Paraaortic lymph node (tissue), 1 donor: ENCODE results near the gene GALNTL6.

DNA sequence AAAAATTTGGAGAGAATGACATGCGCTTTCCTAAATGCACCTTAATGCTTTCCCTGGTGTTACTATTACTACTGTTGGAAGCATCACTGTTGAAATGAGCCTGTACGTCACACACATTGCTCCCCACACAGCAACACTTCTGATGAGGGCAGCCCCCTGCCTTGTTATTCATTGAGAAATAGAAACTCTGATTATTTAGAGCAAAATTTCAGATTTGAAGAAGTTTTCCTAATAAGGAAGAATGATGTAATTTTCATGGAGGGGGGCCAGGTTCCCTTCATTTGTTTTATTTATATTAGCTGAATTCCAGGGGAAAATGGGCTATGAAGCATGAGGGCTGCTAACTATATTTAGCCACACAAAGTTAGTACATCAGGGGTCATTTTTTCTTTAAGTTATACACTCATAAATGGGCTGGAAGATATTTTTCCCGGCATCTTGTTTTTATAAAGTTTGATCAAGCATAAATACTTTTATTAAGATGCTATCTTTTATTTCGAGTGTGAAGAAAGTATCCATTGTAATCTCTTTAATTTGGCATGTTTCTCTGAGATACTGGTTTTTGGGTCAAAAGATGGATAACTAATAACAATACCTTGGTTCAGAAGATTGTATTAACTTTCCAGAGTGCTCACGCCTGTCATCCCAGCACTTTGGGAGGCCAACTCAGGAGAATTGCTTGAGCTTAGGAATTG is 152.0 kb downstream of the CBR4 start:
- PRO-cap = bidirectional peak, plus-strand start at position 319 of the sequence, minus-strand start at position 170 of the sequence

DNA sequence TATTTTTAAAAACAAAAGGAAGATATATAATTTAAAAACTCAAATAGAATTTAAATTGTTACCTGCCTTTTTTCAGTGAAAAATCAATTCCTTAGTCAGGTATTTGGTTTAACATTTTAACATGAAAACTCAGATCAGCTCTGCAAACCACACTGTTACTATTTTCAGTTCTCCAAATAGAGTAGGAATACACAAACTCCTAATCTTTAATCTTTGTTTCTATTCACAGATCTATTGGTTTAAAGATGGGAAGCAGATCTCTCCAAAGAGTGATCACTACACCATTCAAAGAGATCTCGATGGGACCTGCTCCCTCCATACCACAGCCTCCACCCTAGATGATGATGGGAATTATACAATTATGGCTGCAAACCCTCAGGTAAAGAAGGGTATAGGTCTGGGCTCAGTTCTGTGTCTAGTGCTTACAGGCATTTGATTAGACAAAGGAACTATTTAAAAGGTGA is 106.5 kb downstream of the CBR4 start:
- PRO-cap = no peak

DNA sequence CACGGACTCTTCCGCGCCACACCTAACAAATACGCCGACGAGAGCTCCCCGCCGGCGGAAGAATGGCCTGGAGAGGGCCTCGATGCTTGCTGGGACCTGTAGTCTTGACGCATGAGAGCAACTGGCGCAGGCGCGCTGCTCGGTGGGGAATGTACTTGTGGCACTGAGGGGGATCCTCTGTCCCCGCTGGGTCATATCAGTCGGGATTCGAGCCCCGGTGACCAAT is 173 bp upstream of the CBR4 start:
- PRO-cap = bidirectional peak, plus-strand start at position 101 of the sequence, minus-strand start outside the sequence

DNA sequence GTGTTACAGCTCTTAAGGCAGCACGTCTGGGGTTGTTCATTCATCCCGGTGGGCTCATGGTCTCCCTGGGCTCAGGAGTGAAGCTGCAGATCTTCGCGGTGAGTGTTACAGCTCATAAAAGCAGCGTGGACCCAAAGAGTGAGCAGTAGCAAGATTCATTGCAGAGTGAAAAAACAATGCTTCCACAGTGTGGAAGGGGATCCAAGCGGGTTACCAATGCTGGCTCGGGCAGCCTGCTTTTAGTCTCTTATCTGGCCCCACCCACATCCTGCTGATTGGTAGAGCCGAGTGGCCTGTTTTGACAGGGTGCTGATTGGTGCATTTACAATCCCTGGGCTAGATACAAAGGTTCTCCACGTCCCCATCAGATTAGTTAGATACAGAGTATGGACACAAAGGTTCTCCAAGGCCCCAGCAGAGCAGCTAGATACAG is 24.9 kb upstream of the CBR4 start:
- PRO-cap = no peak

DNA sequence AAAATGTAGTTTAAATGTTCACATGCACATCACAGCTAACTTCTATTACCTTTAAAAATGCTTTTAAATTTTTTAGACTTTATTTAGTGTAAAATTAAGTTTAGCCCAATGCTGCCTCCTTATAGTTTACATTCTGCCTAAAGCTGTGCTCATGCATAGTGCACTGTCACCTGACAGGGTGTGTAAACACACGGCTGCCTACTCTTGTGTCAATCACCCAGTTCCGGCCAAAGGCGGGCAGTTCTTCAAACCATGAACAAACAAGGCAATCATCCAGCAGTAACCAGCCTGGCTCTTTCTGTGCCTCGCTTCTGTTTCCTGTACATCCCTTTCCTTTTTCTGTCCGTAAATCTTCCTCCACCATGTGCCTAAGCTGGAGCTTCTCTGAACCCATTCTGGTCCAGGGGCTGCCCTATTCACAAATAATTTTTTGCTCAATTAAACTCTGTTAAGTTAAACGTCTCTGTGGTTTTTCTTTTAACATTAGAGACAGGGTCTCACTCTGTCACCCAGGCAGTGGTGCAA is 60.8 kb upstream of the CBR4 start:
- PRO-cap = no peak

DNA sequence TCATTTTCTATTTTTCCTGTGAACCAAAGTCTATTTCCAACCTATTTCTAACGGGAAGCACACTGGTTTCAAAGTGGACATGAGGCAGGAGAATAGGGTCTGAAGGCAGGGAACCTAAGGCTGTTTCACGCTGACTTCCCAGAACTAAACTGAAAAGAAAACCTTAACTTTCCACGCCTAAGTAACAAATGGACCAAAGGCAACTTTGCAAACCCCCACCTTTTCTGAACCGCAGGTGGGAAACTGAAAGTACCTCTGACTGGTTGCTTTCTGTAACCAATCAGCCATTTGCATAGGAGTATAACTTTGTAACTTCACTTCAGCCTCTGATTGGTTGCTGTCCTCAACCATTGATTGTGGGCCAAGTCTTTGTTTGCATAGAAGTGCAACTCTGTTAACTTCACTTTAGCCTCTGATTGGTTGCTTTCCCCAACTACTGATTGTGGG is 121.4 kb upstream of the CBR4 start:
- PRO-cap = no peak

DNA sequence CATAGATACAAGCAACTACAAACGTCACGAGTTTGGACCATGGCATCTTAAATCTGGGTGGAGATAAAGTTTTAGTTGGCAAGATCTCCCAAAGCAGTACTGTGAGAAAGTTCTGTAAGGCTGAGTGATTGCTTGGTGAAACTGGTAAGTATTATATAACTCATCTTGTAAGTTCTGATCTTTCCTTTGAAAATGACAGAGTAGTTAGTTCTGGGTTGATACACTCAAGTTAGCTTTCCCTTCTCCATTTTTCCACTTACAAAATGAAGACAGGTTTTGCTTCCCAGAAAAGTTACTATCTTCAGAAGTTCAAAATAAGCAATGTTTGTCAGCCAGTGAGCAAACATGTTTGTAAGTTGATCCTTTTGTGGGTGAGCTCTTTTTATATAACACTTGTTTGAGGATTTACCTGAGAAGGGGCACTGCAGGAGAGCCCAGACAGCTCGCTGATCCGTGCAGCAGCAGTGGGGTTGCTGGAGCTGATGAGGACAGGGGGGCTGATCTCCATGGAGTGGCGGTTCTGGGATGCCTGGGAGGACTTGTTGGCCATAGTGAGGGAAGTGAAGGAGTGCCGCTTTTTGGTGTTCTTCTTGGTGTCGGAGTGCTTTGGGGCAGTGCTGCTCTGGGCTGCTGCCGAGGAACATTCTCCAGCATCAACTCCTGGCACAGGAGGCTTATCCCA is 126.0 kb upstream of the CBR4 start:
- PRO-cap = no peak

DNA sequence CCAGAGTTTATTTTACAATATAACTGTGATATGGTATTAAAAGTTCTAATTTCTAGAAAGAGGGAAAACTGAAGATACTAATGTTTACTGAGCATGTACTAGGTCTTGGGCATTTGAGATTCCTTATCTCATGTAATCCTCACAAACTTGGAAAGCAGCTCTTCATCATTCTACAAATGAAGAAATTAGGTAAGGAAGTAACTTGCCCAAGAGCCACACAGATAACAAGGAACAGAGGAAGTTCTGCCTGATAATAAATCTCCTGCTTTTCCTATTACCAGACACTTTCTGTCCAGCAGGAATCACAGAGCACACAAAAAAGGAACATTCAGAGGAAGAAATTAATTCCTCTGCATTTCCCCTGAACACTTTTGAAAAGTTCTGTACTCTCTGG is 13.9 kb downstream of the SH3RF1 start:
- PRO-cap = no peak

DNA sequence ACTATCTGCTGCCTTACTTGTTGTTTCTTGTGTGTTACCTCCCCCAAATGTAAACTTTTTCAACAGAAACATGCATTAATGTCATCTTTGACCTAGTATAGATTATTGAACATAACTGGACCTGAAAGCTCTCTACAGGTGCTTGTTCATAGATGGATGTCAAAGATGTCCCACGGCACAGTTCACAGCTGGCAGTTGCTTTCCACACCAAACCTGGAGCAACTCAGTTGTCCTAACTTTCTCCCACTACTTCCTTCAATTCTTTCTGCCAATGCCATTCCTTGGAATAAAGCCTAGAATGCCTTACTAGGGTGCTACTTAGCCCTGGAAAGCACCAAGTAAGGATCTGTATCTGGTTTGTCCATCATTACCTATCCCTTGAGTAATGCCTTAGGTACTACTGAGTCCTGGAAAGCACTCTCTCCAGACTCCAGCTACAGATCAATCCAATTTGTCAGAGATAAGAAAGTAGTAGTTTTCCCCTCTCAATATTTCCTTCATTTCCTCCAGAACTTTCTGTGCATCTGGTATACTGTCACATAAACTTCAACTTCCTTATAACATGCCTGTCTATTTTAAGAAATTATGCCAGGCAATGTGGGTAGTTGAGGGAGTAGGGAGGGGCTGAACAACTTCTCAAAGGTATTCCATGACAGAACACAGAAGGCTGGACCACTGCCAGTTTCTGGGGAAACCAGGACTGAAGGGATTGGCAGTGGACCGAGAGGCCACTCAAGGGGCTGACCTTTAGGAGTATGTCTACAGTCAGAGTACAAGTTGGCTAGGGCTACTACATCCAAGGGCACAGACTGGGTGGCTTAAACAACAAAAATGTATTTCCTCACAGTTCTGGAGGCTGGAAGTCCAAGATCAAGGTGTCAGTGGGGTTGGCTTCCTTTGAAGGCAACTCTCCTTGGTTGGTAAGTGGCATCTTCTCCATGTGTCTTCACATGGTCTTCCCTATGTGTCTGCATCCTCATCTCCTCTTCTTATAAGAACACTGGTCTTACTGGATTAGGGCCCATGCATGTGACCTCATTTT is 7.1 kb downstream of the SH3RF1 start:
- PRO-cap = no peak

DNA sequence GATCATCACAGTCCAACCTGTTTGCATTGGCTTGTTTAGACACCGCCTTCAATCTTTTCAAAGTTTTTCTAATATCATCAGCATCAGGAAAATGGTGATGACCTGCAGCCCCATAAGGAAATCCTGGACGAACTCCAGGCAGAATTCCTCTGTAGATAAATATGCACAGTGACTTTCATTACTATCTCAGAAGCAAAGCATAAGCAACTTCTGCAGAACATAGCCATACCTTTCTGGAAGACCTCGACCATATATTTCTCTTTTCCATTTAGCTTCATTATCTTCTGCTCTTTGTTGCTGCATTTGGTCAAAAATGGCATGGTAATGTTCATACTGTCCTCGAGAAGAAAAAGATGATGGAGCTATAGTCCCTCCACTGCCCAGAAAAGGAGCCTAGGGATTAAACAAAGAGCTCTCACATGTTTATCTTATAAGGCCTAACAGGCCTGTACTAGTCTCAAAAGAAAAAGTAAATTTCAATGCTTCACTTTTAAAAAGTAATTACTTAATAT is 56.6 kb downstream of the NEK1 start:
- PRO-cap = no peak

GRCh38 chr4:169613003-169613847 is 842 bp upstream of the NEK1 start:
- PRO-cap = no peak

DNA sequence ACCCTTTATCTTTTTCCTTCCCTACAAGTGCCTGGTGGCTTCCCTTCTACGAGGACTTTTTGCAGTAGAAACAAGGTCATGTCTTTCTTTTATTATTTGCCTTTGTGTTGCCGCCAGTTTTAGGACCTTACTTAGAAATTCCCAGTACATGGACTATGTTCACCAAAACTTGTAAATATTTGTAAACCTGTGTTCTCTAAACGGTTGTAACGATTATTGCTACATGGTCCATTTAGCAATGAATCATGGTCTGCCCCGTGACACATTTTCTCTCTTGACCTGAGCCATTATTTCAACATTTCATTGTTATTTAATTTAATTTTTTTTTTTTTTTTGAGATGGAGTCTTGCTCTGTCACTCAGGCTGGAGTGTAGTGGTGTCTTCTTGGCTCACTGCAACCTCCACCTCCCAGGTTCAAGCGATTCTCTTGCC is 110.6 kb downstream of the MFAP3L start:
- PRO-cap = no peak

DNA sequence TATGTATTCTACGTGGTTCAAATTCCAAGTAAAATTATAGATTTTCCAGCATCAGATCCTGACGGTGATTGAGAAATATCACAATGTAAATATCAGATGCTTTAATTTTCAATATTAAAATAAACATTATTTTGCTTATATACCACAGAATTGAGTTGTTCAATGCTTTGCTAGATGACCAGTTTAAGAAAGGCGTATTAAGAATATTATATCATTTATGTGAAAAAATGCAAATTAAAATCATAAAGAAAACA is 733.2 kb upstream of the GALNTL6 start:
- PRO-cap = no peak

DNA sequence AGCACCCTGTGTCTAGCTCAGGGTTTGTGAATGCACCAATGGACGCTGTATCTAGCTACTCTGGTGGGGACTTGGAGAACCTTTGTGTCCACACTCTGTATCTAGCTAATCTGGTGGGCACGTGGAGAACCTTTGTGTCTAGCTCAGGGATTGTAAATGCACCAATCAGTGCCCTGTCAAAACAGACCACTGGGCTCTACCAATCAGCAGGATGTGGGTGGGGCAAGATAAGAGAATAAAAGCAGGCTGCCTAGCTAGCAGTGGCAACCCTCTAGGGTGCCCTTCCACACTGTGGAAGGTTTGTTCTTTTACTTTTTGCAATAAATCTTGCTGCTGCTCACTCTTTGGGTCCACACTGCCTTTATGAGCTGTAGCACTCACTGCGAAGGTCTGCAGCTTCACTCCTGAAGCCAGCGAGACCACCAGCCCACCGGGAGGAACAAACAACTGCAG is 514.3 kb upstream of the GALNTL6 start:
- PRO-cap = no peak

GRCh38 chr4:171813169-171813611 is at the start of gene GALNTL6:
Gene GALNTL6, plus strand, starts transcription at chr4:171813404.
- PRO-cap = no peak

DNA sequence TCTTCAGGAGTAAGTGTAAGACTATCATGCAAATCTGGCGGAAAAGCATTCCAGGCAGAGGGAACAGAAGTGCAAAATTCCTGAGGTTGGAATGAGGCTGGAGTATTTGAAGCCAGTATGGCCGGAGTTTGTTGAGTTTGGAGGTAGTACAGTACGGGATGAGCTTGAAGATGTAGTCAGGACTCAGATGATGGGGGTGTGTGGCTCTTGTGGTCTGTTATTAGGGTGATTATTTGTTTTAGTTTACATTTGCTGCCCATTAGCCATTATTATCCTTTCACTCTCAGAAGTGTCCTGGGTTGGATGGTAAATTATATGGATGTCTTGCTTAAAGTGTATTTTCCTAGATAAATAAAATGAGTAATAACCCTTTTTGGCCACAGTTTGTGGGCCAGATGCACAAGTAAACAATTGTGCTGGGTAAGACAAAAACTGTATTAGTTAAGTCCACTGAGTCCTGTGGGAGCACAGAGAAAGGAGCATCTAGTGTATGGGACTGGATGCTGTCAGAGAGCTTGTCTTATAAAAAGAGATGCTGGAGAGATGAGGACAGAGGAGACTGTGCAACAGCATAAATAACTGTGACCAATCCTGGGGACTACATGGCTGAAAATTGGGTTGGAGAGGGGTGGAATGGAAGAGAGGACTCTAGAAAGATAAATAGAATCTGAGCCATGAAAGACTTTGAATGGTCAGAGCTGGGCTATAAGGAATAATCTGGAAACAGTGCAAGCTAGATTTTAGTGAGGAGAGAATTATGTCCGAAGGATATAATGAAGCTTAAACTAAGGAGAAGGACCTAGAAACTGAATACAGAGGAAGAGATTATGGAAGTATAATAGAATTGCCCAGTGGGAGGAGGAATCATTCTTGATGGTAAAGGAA is 7.8 kb downstream of the GALNT7 start:
- PRO-cap = no peak

- PRO-cap = no peak
Observed at GRCh38 chr4:173331412-173332581, 2.4 kb downstream of the HMGB2 start.

GRCh38 chr4:173333262-173334128 is 663 bp downstream of the HMGB2 start:
- PRO-cap = bidirectional peak, plus-strand start at chr4:173334091, minus-strand start at chr4:173333769

DNA sequence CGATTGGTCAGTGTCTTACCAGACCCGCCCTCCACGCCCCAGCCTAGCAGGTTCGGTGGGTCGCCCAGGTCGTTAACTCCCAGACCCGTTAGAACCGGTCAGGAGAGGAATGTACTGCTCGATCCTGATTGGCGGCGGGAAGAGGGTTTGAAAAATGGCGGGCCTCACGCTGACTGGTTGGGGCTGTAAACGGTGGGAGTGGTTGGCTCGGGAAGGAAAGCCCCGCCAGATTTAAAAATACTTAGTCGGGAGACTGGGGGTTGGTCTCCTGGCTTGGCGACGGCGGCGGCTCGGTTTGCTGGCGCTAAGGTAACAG is 313 bp upstream of the HMGB2 start:
- PRO-cap = bidirectional peak, plus-strand start at position 91 of the sequence, minus-strand start outside the sequence

DNA sequence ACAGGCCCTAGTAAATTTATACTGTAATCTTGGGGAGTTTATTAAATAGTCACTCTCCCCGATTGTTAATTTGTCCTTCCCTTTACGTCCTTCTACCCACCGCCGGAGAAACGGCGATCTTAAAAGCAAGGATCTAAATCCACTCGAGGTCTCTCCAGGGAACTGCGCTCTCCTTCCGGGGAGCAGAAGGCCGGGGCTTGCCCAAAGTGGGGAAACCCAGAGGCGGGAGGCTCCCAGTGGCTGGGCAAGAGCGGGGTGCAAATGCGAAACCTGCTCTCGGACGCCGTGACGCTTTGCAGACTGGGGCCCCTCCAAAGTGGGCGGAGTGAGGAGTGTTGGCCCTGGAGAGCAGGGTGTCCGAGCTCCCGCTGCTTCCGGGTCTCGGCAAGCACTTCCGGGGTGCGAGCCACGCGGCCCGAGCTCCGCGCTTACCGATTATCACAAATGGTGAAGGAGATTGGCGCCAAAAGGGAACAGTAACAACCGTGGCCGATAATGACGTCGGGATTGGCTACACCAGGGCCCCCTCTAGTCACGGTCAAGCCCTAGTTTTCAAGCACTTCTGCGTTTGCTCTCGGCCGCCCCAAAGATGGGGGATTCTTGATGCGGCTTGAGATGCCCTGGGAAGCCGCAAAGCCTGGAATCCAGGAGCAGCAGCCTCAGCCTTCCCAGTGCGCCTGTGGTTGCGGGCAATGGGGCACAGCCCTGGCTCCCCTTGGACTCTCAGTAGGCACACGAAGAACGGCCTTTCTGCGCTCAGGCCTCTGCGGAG is 29.1 kb downstream of the HAND2 start:
- PRO-cap = no peak